Peritoneum (tissue), 1 donor: ENCODE measurements around a stretch of chr11.

DNA sequence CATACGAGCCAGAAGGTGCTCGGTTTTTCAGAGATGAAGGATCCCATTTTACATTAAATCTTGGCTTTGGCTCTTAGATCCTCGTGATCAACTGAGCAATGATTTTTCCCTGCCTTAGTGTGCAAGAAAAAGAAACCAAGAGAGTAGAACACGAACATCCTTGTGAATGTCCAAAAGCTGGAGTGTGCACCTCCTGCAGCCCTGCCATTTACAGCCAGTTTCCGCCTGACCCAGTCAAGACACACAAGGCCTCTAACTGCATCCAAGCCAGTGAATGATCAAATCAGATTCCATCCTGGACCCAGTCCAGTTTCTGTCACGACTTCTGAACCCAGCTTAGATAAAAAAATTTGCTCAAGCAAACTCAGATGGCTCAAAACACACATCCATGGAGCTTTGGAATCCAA, 12.0 kb upstream of the PRR33 start:
- PRO-cap: no peak

GRCh38 chr11:1931239-1931728, 11.8 kb downstream of the TNNT3 start:
- PRO-cap: no peak

DNA sequence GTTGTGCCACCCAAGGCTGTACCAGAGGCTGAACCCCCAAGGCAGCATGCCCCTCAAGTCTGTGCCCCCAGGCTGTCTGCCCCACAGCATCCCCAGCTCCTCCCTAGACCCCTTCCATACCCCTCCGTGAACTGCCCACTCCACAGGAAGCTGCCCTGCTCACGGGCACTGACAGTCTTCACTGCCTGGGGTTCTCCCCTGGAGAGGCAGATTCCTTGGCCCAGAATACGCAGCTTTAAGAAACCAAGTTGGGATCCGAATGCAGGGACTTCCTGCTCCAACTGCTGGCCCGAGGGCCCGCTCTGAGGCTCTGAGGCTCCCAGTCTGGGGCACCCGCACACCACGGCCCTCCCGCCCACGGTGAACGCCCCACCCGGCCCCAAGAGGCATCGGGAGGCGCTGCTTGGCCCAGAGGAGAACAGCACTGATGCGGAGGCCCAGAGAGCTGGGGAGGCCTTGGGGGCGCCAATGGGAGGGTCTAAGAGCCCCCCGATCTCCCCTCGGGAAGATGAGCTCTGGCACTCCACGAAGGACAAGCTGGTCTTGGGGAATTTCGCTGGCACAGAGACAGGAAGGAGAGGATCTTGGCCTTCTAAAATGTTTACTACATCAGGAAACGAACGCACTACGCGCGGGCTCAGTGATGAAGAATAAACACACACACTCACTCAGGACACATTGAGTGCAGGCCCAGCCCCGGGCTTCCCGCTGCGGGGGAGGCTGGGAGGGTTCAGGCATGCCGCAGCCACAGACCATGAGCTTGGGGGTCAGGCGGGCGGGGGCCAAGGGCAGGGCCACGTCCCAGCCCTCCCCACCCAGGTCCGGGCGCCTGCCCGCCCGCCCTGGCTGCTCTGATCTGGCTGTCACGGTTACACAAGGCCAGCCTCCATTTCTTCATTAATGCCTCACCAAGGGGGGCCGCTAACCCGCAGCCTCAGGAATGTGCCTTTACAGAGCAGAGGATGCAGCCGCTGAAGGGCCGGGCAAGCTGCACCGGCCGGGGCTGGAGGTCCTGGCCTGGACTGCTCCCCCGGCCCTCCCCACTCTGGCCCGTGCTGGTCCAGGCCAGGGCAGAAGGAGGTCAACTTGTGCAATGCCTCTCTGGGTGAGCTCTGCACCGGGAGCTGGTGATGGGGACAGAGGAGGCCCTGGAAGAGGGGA, 42.0 kb downstream of the IGF2 start:
- PRO-cap: no peak

DNA sequence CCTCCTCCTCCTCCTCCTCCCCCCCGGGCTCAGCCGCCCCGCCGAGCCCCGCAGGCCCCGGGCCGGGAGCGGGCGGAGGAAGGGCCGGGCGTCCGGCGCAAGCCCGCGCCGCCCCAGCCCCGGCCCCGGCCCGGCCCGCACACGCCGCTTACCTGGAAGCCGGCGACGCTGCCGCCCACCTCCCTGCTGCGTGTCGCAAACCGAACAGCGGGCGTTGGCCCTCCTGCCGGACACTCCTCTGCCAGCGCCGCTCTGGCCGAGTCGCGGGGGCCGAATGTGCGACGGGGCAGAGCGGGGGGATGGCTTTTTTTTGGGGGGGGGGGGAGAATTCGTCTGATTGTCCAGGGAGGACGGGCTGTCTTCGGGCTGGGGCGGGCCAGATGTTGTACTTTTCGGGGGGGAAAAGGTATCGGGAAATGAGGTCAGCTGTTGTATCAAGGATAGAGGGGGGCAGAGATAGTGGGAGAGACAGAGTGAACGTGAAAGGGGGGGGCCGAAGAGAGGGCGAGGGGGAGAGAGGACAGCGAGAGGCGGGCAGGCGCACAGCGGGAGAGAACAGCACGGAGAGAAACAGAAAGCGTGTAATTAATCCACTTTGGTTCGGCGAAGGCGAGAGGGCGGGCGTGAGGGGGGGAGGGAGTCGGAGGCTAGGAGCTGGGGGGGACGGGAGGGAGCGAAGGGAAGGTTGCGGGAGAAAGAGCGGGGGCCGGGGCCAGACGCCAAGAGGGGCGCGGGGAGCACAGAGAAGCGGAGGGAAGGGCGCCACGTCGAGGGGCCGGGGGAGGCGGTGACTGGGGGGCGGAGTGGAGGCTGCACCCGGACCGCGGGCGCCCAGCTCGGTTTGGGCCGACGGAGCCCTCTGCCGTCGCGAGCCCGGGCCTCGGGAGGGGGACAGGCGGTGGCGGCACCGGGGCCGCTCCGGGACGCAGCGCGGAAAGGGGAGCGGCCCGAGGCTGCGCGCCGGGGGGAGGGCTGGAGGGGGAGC, 820 bp downstream of the IGF2 start:
- PRO-cap: no peak

- PRO-cap: no peak
Measured at GRCh38 chr11:2210859-2211691, 39.5 kb upstream of the TH start.

DNA sequence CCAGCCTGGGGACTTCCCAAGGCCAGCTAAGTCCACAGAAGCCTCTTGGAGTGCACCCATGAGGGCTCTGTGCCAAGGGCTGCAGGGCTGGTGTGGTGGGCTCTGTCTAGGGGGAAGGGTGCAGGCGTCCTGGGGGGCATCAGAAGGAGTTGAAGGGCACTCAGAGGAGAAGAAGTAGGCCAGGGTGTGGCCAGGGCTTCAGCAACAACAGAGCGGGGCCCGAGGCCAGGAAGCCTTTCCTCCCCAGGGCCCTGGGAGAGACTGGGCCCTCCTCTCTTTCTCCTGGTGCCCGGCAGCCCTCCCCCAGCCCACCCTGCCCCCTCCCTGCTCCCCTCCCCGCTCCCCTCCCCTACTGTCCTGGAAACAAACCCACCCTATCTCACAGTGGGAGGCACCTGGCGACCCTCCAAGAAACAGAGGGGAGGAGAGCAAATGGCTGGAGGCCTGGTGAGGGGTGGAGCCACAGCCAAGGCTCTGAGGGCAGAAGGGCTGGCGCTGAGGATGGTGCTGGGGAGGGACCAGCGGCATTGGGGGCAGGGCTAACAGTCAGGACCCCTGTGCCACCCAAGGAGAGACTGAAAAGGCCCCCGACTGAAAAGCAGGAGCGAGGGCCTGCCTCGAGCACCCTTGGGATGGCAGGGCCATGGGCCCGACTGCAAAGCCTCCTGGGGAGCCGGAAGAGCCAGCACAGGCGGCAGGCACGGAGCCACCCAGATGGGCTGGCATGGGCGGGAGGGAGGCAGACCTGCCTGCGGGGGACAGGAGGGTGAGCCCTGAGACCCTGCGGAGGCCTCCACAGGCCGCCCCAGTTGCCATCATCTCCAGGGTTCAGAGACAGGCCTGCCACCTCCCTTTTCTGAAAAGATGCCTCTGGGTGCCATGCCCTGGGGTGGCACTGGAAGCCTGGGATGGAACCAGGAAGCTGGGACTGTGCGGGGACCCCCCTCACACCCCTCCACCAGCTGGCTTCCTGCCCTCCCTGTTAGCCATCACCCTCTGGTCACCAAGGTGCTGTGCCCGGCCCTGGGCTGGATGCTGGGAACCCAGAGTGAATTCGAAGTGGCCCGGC, 13.4 kb downstream of the TSPAN32 start:
- PRO-cap: no peak

DNA sequence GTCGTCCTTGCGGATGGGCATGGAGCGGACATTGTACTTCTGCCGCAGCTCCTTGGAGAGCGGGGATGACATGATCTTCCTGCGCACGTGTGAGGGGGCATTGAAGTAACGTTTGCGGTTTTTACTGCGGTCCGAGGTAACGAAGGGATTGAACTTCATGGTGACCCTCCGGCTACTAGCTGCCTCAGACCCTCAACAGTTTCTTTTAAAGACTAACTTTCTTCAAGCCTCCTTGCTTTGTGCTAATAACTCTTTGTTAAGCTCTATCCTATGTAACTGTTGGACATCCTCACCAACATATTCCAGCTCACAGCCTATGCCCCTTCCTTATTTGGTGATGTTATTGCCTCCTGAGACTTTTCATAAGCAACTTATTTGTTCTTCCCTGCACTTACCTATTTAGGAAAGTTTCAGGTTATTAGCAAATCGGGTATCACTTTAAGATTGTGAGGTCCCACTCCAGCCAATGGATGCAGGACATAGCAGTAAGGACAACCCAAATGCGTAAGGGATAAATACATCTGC, 33.8 kb downstream of the TSPAN32 start:
- PRO-cap: no peak

DNA sequence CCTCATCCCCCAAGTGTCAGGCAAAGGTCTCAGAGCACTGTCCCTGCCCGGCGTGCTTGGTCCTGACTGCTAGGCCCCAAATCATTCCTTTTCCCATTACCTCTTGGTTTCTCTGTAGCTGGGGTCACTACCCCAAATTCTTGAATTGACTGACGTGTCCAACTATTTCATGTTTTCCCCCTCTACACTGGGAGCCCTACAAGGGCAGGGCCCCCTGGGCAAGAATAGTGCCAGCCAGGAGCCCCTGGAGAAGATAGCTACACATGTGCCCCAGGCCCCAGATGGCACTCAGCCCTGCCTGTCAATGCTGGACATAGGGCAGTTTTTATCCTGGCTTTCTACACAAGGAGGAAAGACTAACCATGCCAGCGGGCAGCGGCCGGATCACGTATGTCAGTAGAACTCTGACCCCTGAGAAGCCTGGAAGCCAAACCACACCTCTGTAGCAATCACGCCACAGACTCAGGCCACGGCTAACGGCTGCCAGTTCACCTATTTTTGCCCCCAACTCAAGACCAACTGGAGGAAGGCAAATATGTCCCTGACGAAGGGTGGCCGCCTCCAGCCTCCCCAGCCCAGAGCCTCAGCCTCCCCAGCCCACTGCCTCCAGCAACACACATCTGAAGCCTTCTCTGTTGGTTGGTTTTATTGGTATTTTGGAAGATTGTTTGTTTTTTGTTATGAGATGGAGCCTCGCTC, 7.3 kb upstream of the CD81 start:
- PRO-cap: no peak

- PRO-cap: no peak
Measured at GRCh38 chr11:2373699-2374082, 3.4 kb upstream of the CD81 start.

GRCh38 chr11:2374467-2374802, 2.7 kb upstream of the CD81 start:
- PRO-cap: no peak

- PRO-cap: no peak
Measured at GRCh38 chr11:2379392-2380011, 2.4 kb downstream of the CD81 start.

- PRO-cap: no peak
Measured at GRCh38 chr11:2383691-2384343, 6.7 kb downstream of the CD81 start.

- PRO-cap: no peak
Measured at GRCh38 chr11:2427106-2427648, 17.1 kb downstream of the TRPM5 start.

- PRO-cap: no peak
Measured at GRCh38 chr11:2644735-2645296, 200.0 kb downstream of the KCNQ1 start.

DNA sequence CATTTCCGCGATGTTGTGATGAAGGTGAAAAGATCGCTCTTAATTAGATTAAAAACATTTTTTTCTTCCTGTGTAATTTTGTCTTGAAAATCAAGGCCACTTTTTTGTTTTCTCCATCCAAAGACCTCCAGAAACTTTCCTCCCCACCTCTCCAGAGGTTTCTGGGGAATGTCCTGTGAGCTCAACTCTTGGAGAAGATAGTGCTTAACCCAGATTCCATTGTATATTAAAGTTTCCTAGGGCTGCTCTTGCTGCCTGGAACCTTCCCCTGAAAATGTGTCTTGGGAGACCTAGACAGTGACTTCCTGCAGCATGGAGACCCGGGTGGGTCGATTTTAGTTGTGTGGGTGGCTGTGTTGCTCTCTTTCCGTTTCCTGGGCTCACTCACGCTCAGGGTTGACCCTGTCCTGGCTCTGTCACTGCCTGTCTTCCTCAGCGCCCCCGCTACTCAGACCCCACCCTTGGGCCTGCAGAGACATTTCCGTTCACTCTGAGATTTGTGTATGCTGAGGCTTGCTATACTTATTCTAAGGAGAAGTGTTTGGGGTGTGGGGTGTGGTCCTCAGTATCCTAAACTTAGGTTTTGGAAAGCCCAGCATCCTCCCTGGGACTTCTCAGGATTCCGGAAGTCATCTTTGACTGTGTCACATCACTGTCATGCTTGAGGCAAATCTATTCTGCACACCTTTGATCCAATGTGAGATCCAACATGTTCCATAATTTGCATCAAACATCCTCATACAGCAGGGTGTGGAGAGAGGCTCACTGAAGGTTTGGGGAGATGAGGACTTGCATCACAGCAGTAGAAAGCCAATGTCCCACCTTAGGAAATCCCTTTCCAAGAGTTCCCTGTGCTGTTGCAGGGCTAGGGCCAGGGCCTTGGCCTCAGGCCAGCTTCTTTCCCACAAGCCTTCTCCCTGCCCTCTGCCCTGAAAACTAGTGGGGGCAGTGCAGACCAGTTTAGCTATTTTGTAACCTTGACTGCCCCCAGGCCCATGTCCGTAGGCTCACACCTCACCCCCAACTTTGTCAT, 207.8 kb downstream of the KCNQ1 start:
- PRO-cap: no peak

DNA sequence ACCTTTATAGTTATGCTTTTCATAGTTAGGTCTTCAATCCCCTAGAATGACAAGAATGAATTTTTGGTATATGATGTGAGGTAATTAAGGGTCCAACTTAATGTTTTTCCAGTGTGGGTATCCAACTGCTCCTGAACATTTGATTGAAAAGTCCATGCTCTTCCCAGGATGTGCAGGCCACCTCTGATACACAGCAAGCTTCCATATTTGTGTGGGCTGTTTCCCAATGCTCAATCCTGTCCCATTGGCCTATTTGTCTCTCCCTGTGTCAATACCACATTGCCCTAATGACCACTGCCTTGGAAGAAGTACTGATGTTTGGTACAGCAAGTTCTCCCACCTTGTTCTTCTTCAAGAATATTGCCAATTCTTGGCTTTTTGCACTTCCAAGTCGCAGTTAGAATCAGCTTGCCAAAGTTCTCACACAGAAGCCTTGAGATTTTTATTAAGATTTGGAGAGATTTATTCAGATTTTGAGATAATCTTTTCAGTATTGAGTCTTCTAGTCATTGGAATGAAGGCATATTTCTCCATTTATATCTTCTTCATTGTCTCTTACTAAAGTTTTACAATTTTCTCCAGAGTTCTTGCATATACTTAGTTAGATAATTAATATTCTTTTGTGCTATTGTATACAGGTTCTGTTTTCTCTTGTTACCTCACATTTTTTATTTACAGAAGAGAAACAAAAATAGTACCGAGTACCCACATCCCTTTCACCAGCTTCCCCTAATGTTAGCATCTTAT, 212.2 kb downstream of the KCNQ1 start:
- PRO-cap: no peak

DNA sequence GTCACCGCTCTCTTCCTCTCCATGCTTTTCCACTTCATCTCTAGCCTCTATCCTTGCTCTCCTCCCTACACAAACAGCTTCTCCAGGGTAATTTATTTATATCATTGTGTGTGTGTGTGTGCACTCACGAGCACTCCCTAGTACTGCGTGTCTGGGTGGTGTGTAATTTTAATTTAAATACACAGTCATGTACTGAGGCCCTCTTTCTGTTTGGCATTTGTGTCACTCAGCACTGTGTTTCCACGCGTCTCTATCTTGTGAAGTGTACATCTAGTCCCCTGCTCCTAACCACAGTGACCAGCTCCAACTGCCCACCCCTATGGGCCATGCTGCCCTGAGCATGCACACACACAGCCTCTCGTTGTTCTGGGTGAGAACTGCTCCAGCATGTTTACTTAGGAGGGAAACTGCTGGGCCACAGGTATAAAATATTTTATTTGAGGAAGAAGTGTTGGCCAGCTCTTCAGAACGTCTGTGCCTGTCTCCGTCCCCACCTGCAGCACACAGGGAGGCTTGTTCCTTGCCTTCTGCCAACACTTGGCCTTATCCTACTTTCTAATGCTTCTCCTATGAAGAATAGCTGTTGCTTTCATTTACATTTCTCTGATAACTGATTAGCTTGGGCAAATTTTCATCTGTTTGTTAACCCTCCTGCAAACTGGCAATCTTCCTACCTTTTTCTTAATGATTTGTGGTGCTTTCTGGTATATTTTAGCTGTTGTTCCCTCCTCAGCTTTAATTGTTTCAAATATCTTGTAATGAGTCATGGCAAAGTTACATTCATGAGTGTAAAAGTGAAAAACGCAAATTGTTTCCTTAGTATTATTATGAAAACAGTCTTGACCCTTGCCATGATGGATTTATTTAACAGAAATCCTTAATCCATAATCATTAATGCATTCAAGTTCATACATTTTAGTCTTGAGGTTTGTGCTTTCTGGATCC, 190.1 kb downstream of the CDKN1C start:
- PRO-cap: no peak

DNA sequence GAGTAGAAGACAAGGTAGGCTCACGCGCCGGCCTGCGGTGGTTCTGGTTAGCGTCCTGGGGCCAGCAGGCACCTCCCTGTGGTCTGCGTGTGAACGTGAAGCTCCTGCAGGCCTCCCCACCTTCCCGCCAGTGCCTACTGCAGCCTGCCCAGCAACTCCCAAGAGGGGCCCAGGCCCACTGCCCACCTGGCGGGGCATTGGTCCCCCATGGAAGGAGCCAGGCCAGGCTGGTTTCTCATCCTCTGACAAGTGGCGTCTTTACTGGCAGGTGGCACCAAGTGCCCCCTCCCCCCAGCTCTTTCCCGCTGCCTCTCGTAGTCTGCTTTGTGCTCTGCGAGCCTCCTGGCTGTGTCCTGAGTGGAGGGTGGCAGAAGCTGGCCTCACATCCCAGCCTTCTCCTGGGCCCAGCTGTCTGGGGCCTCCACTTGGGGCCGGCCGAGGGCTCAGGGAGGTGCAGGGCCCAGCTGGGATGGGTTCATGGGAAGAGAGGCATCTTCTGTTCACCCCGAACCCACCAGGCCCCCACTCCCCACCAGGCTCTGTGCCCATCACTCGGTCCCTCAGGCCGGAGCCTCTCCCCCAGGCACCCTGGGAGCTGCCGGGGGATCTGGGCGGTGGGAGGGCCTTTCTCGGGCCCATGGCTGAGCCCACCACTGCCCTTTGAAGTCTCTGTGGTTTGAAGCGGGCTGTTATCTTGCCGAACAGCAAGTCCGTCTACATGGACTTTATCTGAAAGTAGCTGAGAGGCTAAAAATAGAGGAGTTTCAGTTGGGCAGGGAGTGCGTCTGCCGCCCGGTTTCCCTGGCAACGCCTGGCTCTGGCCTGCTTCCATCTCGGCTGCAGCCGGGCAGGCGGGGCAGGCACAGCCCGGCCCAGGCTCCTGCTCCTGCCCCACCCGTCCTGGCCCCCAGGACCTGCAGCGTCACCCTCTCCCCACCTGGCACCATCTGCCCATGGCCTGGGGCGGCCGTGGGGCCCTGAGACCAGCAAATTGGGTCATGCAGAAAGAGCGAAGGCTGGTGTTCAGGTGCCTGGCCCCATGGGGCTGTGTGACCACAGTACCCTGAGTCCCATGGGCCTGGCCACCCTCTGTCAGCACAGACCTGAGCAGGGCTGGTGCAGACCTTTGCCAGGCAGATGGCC, 107.2 kb downstream of the CDKN1C start:
- PRO-cap: no peak

GRCh38 chr11:2805458-2806137, 80.0 kb downstream of the CDKN1C start:
- PRO-cap: no peak

DNA sequence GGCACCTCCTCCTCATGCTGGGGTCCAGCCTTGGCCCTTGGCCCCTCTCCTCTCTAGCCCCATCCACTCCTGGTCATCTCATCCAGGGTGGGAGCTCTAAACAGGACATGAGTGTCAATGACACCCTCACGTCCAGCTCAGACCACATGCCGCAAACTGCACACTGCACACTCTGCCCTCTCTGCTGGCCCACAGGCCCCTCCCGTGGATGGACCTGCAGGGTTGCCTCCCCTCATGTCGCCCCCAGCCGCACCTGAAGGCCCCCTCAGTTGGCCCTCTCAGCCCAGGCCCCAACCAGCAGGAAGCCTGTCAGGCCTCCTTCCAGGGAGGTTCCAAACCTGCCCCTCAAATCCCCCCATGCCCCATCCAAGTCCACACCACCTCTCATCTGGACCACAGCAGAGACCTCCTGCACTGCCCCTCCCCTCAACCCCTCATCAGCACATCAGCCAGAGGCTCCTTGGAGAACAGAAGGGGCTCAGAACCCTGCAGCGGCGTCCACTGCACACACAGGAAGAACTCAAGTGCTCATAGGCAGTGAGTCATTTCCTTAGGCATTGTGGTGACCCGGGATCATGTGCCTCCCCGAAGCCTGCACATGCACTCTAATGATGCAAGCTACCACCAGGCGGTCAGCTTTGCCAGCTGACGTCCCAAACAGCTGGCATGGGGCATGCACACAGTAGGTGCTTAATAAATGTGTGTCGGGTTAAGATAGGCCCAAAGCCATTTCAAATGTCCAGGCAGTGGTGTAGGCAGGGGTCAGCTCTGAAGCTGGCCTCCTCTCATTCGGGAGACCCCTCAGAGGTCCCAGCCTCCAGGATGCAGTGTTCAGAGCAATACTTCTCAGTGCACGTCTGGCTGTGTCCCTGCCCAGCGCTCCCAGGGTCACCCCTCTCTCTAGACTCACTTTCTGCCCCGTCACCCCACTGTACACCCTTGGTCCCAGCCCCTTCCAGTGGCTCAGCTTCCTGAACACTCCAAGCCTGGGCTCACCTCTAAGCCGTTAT, 3.4 kb upstream of the SLC22A18 start:
- PRO-cap: no peak